Neural cell (in vitro differentiated cells): ENCODE results near the gene HAVCR1.

- RAMPAGE, long total RNA = no peak
These were observed 1.1 kb upstream of the CNOT8 start for GRCh38 chr5:154857316-154857647.

DNA sequence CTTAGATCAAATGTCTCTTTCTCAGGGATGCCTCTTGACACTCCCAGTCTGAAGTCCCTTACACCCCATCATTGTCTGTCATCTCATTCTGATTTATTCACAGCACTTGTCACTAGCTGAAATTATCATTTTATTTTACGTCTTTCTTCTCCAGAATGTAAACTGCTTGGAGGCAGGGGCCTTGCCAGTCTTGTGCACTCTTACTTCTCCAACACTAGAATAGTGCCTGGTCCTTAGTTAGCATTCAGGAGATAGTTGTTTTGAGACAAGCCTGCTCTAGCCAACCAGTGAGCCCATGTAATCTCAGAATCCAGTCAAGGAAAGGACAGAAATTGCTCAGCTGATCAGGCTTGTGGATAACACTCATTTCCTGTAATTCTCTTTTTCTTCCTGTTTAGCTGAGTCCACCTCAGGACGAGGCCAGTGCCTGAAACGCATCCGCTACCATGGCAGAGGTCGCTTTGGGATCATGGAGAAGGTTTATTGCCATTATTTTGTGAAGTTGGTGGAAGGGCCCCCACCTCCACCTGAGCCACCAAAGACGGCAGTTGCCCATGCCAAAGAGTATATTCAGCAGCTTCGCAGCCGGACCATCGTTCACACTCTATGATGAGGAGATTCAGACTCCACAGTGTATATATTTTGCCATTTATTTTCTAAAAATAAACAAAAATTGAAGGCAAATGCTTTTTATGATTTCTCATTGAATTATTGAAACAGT, 25.6 kb downstream of the MRPL22 start:
- RAMPAGE, long total RNA = no peak

DNA sequence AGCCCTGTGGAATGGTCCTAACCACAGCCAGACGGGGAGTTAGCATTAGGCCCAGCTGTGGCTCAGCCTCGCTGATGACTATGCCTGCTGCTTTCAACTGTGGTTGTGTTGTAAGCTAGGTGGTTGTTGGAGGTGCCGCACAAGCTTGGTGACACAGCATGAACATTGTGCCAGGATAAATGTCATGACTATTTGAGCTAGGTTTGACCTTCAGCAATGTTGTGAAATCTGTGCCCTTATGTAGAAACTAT, 40.7 kb downstream of the SGCD start:
- RAMPAGE, long total RNA = no peak

DNA sequence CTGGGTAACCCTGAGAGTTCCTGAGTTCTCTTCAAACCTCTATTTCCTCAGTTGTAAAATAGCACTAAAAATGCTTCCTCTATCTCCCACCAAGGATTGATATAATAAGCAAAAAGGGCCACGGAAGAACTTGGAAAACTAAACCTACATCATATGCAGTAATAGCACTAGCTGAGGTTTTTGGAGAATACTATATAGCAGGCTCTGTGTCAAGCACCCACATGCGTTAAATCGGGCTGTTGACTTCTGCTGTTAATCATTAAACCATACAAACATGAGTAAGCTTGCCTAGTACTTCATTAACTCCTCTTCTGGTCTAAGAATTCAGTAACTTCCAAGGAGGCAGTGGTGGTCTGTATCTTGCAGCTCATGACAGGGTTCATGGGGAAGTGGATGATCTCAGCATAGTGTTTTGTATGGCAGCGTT, at the start of gene HAVCR1:
TSS of gene HAVCR1 (minus strand) at position 166 of the 427 bp plus-strand sequence.
- RAMPAGE, long total RNA = no peak

- RAMPAGE, long total RNA = no peak
These were observed 17.7 kb downstream of the ITK start for GRCh38 chr5:157198274-157198783.

- RAMPAGE, long total RNA = no peak
These were observed 38.9 kb downstream of the FNDC9 start for GRCh38 chr5:157306482-157307166.

DNA sequence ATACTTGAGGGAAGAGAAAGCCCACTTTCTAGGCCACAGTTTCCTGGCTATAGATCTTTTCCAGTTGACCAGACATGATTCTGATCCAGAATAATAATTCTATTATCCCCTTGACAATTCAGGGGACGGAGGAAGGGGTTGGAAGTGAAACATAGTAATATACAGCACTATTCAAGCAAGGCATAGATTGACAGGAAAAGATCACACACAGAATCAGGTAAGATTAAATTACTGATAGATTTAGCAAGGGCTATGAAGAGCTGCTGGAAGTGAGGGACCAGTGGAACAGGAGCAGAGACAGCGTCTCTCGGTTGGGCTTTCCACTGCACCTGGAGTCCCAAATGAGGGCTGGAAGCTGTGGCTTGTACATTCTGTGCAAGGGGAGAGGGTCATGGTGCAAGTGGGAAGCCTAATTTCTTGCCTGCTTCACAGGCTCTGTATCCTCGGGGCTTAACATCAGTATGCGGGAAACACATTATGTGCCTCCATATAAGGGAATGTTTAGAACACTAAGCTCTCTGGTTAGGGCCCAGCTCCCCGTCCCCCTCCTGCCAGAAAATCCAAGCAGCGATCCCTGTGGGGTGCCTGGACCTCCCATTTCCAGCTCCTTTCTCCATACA, 25.4 kb upstream of the FNDC9 start:
- RAMPAGE, long total RNA = no peak

GRCh38 chr5:157390264-157391340, 45.1 kb upstream of the FNDC9 start:
- RAMPAGE, long total RNA = no peak

GRCh38 chr5:157481234-157481850, 21.3 kb downstream of the NIPAL4 start:
- RAMPAGE, long total RNA = no peak

- RAMPAGE, long total RNA = no peak
These were observed 27.3 kb downstream of the NIPAL4 start for GRCh38 chr5:157487205-157487904.

DNA sequence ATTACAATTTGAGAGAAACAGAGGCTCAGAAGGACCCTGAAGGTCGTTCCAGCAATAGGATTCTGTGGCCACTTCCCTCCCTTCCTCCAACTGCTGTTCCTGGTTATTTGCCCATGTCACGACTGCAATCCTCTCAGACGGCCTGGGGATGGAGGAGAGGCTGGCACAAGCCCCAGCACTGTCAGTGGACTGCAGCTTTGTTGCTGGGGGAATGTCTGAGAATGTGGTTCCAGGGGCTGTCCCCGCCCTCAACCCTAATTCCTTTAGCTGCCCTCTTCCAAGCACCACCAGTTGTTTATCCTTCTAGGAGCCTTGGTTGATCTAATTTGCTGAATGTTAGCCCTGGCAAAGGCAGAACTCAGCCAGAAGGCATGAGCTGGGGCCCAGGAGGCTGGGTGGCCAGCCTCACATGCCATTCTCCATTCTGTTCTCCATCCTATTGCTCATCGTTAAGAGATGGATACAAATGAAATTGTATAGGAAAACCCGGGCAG, 51.6 kb downstream of the ADAM19 start:
- RAMPAGE, long total RNA = no peak

DNA sequence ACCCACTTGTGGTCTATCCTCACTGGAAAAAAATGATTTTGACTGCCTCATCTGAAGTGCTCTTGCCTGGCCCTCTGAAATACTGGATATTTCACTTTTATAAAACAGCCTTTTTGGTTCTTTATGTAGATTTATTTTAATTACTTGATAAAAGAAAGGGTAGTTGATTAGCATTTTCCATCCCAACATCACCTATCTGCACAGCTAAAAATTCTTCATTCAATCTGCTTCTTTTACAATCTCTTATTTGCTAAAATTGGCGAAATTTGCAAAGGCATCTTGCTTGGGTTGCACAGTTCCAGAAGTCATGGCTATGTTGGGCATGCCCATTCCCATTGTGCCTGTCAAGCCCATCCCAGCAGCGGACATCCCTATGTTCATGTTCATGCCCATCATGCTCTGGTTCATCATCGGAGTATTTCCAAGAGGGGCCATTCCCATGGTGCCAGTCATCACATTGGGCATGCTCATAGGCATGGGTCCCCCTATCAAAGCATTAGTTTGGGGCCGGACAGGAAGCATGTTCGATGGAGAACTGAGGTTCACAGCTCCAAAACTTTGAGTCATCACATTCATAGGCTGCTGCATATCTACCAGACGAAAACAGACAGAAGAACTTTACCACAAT, 44.0 kb downstream of the LSM11 start:
- RAMPAGE, long total RNA = no peak

- RAMPAGE, long total RNA = no peak
These were observed 26.3 kb downstream of the CLINT1 start for GRCh38 chr5:157832626-157833132.

DNA sequence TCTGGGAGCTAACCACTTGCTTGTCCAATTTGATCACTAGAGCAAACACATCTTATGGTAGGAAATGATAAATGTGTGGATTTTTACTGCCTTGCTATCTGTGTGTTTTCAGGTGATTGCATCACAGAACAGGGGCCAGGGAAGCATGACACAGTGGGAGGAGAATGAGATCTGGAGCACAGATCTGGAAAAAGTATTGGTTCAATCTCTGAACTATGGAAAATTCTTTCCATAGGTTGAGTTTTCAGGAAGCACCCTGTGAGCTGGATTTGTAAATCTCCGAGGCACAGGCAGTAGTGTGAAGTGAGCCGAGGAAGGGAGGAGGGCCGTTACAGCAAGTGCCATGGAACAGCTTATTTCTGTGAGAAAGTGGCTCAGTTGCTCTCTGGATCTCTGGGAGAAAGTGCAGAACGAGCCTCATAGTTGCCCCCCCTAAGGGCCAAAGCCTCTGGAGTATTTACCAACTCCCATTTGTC, 161.7 kb upstream of the CLINT1 start:
- RAMPAGE, long total RNA = no peak

- RAMPAGE, long total RNA = no peak
These were observed 448.9 kb upstream of the CLINT1 start for GRCh38 chr5:158307979-158308207.

DNA sequence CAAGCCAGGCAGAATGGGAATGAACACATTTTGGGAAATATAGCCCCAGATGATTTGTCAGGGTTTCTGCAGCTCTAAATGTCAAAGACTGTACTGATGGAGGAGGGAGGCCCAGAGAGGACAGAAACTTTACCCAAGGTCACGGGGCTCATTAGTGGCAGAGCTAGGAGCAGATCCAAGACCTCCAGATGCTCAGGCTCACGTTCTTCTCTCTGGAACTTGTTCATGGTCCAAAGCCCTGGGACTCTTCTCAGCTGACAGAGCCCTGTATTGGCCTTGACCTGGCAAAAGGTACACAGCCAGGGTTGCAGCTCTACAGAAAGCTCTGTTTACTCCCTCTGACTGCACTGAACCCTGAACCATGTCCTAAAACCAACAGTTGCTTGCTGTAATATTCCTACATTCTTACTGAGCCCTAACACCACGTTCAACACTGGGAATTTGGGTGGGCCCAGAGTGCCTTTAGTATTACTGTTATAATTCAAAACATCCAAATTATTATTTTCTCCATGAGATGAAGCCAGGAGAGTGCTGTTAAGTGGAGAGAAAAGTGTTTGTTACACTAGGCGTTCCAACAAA, 602.3 kb upstream of the CLINT1 start:
- RAMPAGE, long total RNA = no peak

DNA sequence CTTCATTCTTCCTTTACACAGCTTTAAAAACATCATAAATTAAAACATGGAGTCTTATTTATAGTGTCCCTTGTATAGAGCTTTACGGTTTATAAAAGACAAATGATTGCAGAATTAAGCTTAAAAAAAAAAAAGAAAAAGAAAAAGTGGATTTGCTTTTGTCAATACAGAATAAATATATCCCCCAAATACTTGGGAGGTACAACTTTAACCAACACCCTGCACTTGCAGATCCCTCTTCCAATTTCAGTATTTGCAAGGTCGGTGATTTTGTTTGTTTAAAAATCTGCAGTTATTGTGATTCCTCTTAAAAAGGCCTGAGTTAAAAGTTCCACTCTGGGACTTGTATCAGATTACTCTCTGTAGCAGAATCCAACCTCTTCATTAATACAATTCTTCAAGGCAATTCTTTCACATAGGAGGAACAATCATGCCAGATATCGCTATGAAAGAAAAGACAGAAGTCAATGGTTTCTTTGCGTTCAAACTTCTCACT, 401.0 kb downstream of the EBF1 start:
- RAMPAGE, long total RNA = no peak

DNA sequence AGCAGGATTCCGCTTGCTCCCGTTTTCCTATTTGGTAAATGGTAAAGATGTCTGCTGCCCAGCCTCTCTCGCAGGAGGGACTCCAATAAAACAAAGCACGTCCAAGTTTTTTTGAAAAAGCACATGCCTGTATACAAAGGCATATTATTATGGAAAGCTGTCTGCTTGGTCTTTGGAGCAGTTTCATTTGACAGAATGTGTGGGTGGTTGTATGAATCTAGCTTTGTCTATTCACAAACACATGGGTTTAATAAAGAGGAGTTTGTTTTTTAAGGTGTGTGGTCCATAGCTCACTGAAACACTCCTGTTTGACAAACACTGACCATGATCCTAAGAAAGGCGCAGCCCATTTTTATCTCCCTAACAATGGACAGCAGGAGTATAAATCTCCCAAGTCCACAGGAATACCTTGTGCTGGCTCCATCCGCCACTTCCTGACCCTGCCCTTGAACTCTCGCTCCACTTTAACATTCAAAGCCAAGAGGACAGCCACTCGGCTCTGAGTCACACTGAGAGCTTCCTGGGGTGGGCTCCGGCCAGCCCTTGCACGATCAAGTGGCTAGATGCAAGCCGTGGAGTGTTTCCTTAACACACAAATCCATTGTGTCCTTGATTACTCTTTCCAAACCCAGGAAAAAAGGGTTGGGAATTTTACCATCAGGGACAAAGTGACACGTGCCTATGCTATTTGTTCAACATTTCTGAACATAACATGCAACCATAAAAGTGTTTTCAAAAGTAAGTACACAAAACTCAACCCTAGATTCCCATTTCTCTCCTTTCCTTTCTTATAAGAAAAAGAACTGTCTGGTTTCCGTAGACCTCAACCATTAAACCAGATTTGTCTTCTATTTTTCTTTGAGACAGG, 371.8 kb downstream of the EBF1 start:
- RAMPAGE, long total RNA = no peak

DNA sequence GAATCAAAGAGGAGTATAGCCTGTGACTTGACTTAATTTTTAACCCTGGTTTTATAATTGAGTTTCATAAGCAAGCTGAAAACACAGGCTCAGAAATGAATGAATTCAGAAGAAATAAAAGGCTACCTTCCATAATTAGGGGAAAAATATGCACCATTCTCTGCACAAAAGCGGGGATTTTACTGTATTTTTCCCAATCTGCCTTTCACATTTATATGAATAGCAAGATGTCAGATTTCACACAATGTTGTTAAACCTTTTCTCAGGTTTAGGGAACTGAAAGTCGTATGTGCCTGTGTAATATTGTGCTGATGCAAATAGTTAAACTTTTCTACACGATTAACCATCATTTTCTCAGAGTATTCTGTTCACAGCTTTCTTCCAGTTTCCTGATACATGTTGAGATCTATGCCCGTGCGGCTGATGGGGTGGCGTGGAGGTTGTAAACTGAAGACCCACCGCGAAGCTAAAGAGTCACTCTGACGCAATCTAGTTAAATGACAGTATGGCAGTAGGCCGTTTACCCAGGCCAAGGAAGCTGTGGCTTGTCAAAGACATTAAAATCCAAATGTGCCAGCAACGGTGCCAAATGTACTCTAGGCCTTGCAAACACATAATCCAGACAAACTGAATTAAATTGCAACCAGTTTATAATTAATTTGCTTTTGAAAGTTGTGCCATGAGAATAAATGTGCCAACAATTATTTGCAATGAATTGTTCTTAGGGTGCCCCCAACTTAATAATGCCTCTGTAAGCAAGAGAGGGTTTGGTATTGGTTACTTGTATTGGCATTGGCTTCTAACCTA, 145.7 kb downstream of the EBF1 start:
- RAMPAGE, long total RNA = no peak

GRCh38 chr5:158958170-158958759, 141.5 kb downstream of the EBF1 start:
- RAMPAGE, long total RNA = no peak